Epithelial cell of esophagus (primary cell): ENCODE measurements around the genes EIF2AK4, BMF and BUB1B.

GRCh38 chr15:39250486-39250914, 330.4 kb upstream of the THBS1 start:
- RRBS: no CpG with 5 or more reads among the region's 3 CpGs

- RRBS: no CpG with 5 or more reads among the region's 4 CpGs
Measured at GRCh38 chr15:39301569-39302226, 279.2 kb upstream of the THBS1 start.

- RRBS: no CpG with 5 or more reads among the region's 2 CpGs
Measured at GRCh38 chr15:39360337-39360833, 220.5 kb upstream of the THBS1 start.

- RRBS: no CpG with 5 or more reads among the region's 7 CpGs
Measured at GRCh38 chr15:39430039-39430881, 150.6 kb upstream of the THBS1 start.

GRCh38 chr15:39583945-39584613, 3.2 kb downstream of the THBS1 start:
- RRBS: no CpG with 5 or more reads among the region's 15 CpGs

- RRBS: no CpG with 5 or more reads among the region's 14 CpGs
Measured at GRCh38 chr15:39586307-39587201, 5.7 kb downstream of the THBS1 start.

GRCh38 chr15:39590290-39590692, 9.4 kb downstream of the THBS1 start:
- RRBS: no CpG with 5 or more reads among the region's 2 CpGs

- RRBS: no CpG with 5 or more reads among the region's 11 CpGs
Measured at GRCh38 chr15:39591024-39591764, 10.3 kb downstream of the THBS1 start.

DNA sequence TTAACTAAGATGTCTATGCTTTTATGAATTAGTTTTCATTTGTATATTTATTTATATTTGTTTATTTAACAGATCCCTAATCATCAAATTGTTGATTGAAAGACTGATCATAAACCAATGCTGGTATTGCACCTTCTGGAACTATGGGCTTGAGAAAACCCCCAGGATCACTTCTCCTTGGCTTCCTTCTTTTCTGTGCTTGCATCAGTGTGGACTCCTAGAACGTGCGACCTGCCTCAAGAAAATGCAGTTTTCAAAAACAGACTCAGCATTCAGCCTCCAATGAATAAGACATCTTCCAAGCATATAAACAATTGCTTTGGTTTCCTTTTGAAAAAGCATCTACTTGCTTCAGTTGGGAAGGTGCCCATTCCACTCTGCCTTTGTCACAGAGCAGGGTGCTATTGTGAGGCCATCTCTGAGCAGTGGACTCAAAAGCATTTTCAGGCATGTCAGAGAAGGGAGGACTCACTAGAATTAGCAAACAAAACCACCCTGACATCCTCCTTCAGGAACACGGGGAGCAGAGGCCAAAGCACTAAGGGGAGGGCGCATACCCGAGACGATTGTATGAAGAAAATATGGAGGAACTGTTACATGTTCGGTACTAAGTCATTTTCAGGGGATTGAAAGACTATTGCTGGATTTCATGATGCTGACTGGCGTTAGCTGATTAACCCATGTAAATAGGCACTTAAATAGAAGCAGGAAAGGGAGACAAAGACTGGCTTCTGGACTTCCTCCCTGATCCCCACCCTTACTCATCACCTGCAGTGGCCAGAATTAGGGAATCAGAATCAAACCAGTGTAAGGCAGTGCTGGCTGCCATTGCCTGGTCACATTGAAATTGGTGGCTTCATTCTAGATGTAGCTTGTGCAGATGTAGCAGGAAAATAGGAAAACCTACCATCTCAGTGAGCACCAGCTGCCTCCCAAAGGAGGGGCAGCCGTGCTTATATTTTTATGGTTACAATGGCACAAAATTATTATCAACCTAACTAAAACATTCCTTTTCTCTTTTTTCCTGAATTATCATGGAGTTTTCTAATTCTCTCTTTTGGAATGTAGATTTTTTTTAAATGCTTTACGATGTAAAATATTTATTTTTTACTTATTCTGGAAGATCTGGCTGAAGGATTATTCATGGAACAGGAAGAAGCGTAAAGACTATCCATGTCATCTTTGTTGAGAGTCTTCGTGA, 14.8 kb downstream of the THBS1 start:
- RRBS: no CpG with 5 or more reads among the region's 12 CpGs

DNA sequence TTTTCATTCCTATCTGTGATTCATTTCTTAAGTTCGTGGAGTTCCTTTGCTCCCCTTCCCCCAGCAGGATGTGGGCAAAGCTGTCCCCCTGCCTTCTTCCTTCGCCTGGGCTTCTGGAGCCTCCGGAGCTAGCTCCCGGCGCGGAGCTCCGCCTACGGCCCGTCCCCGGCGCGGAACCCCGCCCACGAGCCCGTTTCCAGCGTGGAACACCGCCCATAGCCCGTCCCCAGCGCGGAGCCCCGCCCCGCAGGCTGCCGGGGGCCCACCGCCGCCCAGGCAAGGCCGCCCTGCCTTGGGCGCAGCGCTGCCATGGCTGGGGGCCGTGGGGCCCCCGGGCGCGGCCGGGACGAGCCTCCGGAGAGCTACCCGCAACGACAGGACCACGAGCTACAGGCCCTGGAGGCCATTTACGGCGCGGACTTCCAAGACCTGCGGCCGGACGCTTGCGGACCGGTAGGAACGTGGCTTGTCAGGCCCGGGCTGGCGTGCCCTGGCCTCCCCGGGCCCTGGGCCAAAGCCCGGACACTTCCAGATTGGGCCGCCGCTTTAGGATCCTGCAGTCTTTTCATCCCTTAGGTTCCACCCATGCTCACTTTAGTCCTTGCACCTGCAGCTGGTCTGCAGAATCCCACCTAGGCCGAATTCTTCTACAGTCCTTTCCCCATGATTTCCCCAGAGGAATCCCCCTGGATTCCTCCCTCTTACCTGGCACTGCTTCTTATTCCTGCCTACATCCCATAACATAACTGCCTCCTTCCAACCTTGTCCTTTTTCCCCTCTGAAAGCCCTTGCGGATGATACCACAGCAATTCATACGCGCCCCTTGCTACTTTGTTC, at the start of gene EIF2AK4:
Gene EIF2AK4, plus strand, starts transcription at position 229 of the 837 bp plus-strand sequence.
- RRBS: 2% methylated on average over 28 of the region's 57 CpGs

DNA sequence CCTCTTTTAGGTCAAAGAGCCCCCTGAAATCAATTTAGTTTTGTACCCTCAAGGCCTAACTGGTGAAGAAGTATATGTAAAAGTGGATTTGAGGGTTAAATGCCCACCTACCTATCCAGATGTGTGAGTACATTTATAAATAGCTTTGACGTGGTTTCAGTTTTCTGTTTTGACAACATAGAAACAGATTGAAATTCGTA, 5.5 kb downstream of the EIF2AK4 start:
- RRBS: no CpG with 5 or more reads among the region's 2 CpGs

- RRBS: 1% methylated on average over 14 of the region's 44 CpGs
Measured at GRCh38 chr15:40037970-40039043, 674 bp downstream of the SRP14 start.

DNA sequence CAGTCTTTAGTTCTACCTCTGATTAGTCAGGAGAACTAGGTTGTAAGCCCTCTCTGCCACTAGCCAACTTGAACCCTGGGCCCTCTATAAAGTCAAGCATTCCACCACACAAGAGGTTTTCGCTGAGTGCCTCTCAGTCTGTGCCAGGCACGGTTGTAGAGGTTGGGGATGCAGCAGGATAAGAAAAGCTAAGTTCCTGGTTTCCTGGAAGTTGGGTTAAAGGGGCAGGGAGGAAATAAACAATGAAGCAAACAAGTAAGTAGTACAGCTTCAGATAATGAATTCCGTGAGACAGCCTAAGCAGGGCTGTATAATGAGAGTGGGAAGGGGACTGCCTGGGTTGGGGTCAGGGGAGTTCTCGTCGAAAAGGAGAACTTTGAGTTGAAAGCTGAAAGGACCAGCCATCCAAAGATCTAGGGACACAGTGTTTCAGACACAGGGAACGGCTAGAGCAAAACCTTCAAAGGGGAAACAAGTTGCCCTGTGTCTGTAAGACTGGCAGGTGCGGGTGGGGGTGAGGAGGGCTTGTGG, 1.1 kb upstream of the SRP14 start:
- RRBS: no CpG with 5 or more reads among the region's 7 CpGs

DNA sequence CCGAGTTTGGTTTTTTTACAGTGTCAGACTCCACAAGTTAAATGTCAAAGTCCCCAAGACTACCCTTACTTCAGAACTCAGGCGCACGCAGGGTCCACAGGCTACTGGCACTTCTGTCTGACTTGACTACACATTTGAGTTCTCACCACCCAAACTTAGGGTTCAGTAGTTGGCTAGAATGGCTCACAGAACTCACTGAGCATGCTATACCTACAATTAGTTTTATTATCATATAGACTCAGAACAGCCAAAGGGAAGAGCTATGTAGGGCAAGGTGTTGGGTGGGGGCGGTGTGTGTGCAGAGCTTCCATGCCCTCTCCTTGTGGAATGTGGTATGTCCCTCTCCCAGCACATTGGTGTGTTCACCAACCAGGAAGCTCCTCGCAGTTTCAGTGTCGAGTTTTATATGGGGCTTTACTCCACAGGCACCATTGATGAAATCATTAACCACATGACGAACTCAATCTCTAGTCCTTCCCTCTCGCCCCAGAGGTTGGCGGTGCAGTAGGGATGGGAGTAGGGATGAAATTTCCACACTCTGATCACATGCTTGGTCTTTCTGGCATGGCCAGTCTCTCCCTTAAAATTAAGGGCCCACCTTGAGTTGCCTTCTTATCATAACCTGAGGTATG, 13.5 kb upstream of the SRP14 start:
- RRBS: no CpG with 5 or more reads among the region's 9 CpGs

DNA sequence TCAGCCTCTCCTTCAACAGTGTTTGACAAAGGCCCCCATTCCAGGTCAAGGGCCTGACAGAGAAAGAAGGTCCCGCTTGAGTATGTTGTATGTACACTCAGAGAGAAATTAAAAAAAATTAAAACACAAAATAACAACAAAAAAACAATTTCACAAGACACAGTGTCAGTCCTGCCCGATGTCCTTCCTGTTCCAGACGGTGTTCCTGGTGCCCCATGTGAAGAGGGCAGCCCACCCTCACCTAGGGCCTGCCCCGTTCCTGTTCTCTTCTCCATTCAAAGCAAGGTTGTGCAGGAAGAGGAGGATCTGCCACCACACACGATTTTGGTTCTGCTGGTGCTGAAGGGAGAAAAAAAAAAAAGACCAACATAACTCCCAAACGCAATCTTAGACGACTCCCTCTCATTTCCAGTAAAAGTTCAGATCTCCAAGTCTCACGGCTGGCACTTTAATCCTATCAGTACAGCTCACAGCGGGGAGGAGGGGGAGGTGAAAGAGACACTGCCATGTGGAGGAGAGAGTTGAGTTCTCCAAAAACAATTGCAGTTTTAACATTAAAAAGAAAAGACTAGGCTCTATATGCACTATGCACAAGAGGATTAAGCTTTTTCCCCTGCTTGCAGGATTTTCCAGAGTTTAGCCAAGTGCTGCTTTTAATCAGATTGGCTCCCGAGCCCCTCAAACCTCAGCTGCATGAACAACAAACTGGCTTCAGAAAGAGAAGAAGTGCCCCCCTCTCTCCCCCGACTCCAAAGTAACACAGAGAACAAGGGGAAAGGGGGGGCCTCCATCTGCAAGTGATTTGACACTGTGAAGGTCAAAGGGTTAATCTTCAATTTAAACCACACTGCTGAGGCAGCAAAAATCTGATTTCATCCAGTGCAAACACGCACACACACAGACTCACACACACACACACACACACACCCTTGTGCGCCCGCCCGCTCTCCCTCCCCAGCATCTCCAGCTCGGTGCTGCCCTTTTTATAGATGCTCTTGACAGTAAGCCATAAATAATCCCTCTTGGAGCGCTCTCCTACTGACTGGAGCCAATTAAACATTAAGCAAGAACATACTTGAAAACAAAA, 16.8 kb downstream of the BMF start:
- RRBS: no CpG with 5 or more reads among the region's 17 CpGs

GRCh38 chr15:40092637-40093310, 15.9 kb downstream of the BMF start:
- RRBS: no CpG with 5 or more reads among the region's 8 CpGs

- RRBS: 3% methylated on average over 19 of the region's 77 CpGs
Measured at GRCh38 chr15:40108572-40109663, at the start of gene BMF. TSS of gene BMF (minus strand) at chr15:40108879.

- RRBS: no CpG with 5 or more reads among the region's 56 CpGs
Measured at GRCh38 chr15:40160615-40161766, at the start of gene BUB1B. TSS of gene BUB1B (plus strand) at chr15:40161069.

DNA sequence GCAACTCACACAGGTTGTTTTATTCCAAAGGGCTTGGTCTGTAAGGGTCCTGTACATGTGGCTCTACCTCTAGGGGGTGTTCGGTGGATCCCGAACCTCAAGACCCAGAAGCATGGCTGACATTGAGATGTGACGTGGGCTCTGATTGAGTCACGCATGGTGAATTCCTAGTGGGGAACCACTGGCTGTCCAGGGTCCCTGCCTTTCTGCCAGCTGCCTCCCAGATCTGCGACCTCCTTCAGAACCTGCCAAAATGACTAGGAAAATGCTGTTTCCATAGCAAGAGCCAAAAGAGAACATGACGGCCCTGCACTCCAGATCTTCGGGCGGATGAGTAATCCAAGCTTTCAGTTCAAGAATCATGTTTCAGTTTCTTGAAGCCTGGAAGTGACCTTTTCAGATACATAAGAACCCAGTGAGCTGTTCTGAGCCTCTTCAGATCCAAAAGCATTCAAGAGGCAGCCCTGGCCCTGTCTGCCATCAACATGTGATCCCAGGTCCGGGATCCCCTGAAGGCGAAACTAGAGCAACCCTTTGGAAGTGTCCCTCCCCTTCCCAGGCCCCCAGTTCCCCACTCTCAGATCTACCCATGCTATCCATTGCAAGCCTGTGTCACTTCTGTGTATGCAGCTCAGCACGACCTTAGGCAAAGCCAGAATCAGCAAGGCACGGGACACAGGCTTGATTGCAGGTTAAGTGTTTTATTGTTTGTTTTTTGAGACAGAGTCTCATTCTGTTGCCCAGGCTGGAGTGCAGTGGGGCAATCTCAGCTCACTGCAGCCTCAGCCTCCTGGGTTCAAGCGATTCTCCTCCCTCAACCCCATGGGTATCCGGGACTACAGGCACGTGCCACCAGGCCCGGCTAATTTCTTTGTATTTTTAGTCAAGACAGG, 19.7 kb downstream of the ANKRD63 start:
- RRBS: no CpG with 5 or more reads among the region's 16 CpGs